Skeletal muscle satellite cell (primary cell): ENCODE results near the genes NBPF6, PSRC1 and CSF1.

DNA sequence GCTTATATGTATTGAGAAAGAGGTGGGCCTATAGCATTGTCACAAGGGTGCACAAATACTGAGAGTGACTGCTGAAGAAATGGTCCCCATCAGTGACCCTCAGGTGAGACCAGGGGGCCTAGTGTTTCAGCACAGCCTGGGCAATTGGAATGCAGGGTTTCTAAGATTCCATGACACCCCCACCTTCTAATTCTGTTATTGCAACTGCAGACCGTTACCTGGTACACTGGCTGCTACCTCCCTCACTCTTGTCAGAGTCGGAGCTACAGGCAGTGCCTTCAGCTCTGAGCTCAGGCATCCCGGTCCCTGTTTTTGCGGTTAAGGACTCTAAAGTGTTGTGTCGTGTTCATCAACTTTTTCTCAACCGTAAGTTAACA, at the start of gene NBPF6:
Gene NBPF6 (plus strand): TSS at position 245 of the 377 bp plus-strand sequence.
- CAGE, long polyA plus RNA, result no peak

DNA sequence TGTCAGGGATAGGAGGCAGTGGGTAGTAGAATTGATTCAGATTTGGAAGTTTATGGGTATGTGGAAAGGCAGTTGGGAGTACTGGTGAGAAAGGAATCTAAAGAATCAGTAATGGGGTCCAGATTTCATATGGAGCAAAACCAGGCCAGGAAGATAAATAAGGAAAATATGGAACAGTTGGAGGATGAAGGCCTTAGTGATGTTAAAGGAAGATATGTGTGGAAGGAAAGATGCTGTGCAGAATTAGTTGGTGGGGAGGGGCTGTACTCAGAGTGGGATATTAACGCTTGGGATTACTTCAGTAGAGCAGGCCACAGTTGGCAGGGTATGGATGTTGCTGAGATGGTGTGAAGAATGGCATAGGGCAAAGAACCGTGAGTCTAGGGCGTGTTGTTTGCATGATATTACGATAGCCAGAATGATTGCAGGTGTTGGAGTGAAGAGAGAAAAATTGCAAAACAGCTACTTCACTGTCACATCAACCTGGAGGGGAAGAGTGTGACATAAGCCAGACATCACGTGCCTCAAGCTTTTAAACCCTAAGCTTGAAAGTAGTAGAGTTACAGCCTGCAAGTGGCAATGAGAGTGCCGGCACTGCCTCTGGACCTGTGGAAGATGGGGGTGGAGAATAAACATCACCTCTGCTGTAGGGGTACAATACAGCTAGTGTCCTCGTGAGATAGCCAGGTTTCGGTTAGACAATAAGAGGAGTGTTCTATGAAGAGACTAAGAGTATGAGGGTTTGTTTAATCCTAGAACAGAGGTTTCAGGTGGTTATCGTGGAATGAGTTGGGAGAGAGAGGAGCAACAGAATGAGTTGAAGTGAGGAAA, 11.0 kb downstream of the EEIG2 start:
- CAGE, long polyA plus RNA, result no peak

DNA sequence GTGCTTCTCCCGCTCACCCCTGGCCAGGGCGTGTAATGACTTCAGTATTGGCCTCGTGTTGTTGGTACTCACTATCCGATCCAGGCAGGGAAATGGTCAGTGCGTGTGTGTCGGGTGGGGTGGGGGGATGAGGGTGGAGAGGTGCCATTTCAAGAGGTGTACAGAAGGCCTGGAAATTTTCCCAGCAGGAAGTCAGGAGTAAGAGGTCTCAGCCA, 1.0 kb downstream of the PRPF38B start:
- CAGE, long polyA plus RNA, result no peak

DNA sequence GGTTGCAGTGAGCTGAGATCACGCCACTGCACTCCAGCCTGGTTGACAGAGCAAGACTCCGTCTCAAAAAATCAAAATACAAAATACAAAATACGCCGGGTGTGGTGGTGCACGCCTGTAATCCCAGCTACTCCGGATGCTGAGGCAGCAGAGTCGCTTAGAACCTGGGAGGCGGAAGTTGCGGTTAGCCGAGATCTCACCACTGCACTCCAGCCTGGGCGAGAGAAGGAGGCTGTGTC, 9.3 kb upstream of the FNDC7 start:
- CAGE, long polyA plus RNA, result no peak

- CAGE, long polyA plus RNA, result no peak
Observed at GRCh38 chr1:108769109-108769633, 22.7 kb downstream of the STXBP3 start.

- CAGE, long polyA plus RNA, result no peak
Observed at GRCh38 chr1:109194057-109194662, 19.6 kb upstream of the SARS1 start.

GRCh38 chr1:109282690-109283619, at the start of gene PSRC1:
Gene PSRC1 (minus strand): TSS chr1:109283145.
- CAGE, long polyA plus RNA, result start-site peak on the minus strand at chr1:109283127-109283151, 59 and 26 reads in 2 replicates

DNA sequence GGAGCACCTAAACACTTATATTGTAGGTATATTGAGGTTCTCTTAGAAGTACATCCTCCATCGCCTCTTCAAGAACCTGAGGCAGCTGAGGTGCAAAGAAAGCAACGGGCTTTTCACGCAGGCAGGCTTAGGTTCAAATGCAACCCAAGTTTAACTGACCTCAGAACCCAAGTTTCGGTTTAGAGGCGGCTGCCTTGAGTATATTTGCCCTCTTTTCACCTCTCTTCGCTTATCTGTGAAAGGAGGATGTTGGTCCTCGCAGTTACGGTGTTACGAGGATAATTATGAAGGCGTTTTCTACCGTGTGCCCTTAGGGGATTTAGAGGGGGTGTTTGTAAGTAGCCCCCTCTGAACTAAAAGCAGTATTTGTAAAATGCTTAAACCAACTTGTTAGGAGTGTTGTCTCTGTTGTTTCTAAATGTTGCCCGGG, 690 bp upstream of the PSRC1 start:
- CAGE, long polyA plus RNA, result no peak

DNA sequence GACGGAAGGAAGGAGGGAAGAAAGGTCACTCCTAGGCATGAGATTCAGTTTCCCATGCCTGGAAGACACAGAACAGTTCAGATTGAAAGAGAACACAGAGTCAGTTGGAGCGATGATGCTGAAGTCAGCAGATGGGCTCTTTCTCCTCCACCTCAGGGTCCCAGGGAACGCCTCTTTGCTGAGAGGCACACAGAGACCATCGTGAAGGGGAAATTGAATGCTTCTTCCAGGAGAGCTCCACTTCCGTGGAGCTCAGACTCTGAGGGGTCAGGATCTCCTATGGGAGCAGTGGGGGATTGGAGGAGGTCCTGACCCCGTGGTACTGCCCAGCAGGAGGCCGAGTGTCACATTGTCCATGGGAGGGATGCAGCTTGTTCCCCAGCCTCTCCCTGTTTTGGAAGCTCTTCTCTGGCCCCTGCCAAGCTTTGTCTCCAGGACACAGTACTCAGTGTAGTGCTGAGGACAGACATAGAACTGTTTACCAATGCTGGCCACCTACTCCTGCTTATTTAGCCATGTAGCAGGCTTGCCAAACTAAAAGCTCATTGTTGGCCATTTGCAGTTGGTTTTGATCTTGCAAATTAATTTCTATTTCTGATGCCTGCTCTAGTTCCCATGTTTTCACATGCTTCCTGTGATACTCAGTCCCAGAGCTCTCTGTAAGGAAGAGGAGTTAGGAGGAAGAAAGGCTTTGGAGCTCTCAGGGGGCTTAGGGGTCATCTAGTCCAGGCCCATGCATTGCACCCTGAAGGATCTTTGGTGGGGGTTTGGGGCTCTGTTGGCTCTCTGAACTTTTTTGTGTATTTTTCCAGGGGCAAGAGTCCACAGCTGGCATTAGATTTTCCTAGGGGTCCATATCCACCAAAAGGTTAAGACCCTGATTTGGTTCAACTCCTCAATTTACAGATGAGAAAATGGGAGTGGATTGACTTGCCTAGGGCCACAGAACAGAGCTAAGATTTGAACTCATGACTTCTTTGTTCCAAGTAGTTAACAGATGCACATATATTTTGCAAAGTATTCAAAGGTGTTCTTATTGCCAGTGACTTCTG, 2.2 kb downstream of the MYBPHL start:
- CAGE, long polyA plus RNA, result no peak

- CAGE, long polyA plus RNA, result no peak
Observed at GRCh38 chr1:109310853-109311368, 4.1 kb upstream of the MYBPHL start.

DNA sequence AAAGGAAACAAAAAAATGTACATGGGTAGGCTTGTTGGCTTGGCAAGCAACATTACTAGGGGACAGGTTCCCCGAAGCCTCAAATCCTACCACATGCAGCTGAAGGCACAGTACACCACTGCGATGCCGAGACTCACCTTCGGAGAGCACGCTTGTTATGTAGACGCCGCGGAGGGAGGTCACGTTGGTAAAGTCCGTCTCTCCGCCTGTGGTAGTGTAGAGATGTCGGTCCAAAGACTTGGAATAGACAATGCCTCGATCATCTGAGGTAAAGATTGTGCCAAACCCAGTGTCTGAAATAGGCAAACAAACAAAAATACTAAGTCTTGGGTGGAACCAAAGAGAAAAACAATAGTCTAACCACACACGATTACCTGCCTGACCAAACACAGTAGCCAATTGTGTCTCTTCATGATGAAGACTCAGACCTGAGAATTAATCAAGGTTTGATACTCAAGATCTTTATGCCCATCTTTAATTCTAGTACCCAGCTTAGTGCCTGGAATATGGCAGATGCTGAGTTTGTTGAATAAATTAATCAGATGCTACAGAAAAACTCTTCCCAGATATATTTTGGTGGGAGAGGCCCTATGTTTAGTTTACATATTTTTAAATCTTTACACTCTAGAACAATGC, 33.9 kb upstream of the MYBPHL start:
- CAGE, long polyA plus RNA, result no peak

DNA sequence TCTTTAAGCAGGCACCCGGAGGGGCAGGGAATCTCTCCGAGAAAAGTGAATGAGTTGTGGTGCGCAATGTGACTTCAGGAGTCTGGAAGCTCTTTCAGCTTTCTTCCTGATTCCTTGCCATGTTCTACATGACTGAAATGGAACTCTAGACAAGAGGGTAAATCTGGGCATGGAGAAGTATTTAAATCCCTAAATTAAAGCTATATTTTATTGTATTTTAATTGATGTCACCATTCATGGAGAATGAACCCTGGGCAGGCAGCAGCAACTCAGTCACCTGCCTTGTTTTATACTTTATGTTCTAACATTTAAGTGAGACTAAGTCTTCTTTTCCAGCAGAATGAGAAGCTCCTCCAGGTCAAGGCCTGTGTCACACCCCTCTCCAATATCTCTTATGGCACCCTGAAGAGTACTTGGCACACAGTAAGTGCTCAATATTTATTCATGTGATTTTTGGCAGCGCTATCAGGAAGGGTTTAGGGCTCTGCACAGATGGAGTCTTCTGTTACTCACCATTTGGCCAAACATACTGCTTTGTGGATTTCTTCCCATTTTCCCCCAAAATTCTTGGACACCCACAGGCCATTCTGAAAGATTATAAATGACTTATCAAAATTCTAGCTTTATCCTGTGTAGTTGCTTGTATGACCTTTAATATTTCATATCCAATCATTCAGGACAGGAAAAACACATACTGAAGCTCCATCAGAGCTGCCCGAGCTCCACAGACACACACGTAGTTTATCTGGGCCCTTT, 43.8 kb upstream of the MYBPHL start:
- CAGE, long polyA plus RNA, result no peak

DNA sequence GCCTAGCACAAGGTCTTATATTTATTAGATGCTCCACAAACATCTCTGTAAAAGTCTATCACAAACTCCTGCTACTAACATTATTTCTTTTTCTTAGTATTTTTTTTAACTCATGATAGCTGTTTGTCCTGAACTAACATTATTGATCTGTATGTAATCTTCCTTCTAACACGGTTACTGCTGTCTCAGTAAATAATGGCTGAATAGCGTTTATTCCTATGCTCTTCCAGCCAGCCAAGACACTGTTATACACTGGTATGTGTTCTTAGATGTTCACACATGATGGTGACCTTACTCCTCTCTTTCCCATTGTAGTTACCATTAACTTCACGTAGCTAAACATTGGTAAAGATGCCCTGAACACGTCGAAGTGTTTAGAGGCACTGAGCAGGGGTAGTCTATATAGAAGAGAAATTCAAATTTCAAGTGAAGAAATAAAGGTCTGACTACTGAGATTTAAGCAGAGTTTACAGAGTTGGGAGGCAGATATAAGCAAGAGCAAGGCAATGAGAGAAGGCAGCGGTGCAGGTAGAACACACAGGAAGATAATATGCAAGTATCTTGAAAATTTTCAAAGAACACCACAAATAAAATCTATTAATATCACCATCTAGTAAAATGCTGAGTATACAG, 20.3 kb downstream of the SORT1 start:
- CAGE, long polyA plus RNA, result no peak

- CAGE, long polyA plus RNA, result no peak
Observed at GRCh38 chr1:109392625-109393676, 4.8 kb downstream of the SORT1 start.

GRCh38 chr1:109618453-109618738, 1.0 kb downstream of the GNAT2 start:
- CAGE, long polyA plus RNA, result no peak

DNA sequence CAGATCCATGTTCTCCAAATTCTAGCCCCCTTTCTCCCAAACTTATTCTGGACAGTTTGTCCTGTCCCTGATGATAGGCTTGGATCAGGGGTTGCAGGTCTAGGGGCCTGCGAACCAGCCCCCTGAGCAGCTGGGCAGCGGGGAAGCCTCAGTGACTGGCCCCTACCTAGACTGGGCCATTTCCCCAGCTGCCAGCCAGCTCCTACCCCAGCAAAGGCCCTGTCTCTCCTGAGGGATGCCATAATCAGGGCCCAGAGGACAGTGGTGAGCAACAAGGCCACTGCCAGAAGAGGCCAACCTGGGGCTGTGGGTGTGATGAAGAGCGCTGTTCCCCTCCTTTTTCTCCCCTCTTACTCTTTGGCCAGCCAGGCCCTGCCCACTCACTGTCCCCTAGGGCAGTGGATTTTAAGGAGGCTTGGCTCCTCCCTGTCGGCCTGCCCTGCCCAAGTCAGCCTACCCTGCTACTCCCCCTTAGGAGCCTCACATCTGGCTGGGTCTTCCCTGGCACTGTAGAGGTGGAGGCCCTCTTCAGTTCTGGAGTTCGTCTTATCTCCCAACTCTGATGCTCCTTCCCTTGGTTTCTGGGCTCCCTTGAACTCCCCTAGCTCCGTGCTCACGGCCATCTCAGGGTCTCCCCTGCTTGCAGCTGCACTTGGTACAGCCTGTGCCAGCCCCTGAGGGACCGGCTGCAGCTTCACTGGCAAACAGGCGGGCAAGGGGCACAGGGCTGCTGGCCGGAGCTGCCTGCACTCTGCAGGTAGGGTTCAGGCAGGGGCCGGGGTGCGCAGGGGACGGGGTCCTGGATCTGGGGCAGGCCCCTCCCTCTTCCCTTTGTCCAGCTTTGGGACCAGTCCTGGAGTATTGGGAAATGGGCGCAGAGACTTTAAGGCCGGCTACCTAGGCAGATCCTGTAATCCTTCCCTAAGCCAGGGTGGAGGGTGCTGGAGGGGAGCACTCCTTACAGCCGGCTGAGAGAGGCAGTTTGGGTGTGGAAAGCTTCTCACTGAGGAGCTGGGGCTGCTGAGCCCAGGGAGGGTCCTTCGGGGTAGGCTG, 4.0 kb downstream of the AMPD2 start:
- CAGE, long polyA plus RNA, result no peak

GRCh38 chr1:109772083-109772701, 8.5 kb upstream of the EPS8L3 start:
- CAGE, long polyA plus RNA, result no peak

DNA sequence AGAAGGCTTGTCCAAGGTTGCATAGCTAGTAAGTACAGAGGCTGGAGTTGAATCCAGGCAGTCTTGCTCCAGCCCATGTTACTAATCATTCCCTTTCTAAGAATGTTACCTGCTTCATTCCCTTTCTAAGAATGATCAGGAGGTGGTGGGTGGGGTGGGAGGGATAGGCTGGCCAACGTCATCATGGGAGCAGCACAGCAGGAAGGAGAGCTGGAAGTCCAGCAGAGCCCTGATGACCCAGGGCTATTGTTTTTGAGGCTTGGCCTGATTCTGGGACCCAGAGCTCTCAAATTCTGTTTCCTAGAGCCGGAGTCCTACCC, 11.8 kb upstream of the CSF1 start:
- CAGE, long polyA plus RNA, result no peak

- CAGE, long polyA plus RNA, result start-site peak on the plus strand at chr1:109910533-109910917, 2,613 and 1,740 reads in 2 replicates
Observed at GRCh38 chr1:109910240-109911447, at the start of gene CSF1. Gene CSF1 (plus strand): TSS chr1:109910849.

GRCh38 chr1:109917140-109917809, 6.6 kb downstream of the CSF1 start:
- CAGE, long polyA plus RNA, result no peak